Spinal cord (tissue), 3 donors: ENCODE measurements around the gene GRAP2.

DNA sequence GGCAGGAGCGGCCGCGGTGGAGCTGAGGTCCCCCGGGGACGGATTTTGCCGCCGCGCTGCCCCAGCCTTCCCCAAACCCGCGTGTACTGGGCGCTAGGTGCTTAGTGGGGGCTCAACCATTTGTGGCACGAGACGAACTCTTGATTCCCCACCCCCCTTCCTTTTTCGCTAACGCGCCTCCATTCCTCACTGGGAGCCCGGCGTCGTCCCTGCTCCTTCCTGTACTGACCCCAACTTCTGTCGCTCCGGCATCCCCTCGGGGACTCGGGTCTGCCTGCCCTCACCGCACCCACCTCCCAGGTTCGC, 793 bp upstream of the CBX7 start:
- PRO-cap = no peak
- RAMPAGE, long total RNA = no peak

DNA sequence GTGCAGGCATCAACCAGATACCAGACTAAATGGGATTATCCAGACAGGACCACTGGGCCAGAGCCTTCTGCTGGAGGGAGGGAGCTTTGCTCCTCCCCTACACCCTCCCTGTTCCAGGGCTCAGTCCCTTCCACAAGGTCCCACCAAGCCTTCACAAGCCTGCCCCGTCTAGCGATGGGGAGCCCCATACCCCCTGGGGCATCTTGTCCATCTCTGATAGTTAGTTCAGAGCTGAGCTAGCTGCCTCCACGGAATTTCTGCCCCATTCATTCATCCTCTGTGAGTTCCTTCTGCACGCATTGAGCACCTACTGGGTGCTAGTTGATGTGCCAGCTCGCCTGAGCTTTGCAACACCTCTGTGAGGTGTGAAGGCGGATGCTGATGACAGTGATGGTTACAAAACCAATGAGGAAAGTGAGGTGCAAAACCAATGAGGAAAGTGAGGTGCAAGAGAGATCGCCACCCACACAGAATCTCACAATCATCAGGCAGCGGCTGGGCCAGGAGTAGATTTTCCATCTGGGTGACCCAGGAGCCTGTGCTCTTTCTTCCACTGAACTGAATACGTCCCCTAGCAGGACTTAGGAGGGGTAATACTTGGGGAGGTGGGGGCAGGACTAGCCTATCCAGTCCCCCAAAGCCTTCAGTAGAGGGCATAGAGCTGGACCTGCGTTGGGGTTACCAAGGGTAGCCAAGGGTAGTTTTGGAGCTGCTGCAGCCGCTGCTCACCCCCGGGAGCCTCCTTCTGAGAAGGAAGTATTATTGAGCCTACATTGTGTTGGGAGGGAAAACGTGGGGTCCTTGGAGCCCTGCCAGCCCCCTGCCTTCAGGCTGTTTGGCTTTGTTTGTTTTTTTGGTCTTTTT, 21.5 kb upstream of the CBX7 start:
- PRO-cap = no peak
- RAMPAGE, long total RNA = no peak

DNA sequence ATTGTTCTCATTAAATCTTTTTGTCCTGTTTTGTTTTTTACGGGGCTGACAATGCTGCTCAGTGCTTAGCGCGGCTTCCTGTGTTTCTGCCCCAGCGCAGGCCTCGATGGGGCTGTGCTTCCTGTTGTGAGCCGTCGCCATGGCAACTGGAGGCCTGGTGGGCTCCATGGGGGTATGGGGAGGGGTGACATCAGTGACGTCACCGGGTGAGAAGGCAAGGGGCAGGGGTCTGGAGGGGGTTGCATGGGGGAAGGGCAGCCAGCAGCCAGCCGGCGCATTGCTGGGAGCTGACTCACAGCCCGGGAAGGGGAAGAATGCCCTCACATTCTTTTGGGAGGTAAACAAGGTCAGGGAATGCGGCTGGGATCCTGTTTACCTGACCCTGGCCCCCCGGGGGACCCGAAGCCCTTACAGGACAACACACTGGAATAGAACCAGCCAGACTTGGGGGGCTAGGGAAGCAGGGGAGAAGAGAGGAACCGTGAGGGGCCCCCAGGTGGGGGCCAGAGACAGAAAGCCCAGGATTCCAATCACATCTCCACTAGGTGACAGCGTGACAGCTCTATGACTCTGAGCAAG, 22.3 kb upstream of the CBX7 start:
- PRO-cap = no peak
- RAMPAGE, long total RNA = no peak

- PRO-cap = no peak
- RAMPAGE, long total RNA = no peak
Measured at GRCh38 chr22:39177827-39178240, 25.4 kb upstream of the CBX7 start.

DNA sequence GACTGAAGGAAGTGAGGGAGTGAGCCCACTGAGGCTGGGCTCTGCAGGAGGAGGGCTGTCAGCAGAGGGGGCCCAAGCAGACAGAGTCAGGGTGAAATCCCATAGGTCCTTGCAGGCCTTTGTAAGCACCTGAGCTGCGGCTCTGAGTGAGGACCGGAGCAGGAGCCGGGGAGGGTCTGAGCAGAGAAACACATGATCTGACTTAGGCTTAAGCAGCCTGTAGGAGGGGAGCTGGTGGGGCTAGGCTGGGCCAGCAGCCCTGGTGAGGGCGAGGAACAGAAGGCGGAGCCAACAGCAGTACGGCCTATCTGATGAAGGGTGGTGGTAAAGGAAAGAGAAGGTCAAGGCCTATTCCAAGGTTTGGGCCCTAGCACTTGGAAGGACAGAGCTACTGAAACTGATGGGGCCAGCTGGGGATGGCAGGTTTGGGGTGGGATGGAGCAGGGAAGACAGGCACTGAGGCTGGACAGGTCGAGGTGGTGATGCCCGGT, 27.0 kb upstream of the CBX7 start:
- PRO-cap = no peak
- RAMPAGE, long total RNA = no peak

DNA sequence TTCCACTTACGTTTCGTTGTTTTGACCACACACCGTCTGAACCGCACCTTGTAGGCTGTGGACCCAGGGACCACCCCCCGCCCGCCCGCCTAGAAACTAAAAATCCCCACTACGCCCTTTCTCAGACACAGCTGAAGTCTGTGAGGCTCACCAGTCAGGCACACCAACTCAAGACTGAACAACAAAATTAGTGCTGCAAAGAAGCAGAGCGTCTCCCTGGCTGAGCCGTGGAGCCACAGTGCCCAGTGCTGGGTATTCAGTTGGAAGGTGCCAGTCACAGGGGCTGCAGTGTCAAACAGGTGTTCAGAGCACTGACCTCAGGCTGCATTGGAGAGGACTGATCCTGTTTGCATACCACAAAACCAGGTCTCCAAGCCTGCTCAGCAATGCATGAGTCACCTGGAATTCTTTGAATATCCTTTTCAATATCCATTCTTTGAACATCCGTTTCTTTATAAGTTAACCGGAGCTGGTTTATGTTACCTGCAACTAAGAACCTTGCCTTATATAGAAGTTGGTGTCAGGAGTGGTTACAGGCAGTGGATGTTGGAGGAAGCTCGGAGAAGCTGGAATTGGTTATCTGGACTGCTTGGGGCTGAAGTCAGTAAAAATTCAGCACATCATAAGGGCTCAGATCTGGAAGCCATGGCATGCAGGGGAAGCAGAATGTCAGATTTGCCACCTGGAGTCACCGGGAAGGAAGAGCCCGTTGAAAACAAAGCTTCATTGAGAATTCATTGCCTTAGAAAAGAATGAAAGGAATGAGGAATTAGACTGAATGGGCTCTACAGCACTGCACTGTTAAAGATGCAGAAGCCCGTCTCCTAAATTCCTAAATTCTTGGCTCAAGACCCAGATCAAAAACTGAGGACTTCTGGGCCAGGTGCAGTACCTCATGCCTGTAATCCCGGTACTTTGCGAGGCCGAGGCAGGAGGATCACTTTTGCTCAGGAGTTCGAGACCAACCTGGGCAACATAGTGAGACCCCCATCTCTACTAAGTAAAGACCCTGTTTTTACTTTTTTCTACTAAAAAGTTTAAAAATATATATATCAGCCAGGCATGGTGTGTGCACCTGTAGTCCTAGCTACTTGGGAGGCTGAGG, 30.1 kb downstream of the PDGFB start:
- PRO-cap = no peak
- RAMPAGE, long total RNA = no peak

DNA sequence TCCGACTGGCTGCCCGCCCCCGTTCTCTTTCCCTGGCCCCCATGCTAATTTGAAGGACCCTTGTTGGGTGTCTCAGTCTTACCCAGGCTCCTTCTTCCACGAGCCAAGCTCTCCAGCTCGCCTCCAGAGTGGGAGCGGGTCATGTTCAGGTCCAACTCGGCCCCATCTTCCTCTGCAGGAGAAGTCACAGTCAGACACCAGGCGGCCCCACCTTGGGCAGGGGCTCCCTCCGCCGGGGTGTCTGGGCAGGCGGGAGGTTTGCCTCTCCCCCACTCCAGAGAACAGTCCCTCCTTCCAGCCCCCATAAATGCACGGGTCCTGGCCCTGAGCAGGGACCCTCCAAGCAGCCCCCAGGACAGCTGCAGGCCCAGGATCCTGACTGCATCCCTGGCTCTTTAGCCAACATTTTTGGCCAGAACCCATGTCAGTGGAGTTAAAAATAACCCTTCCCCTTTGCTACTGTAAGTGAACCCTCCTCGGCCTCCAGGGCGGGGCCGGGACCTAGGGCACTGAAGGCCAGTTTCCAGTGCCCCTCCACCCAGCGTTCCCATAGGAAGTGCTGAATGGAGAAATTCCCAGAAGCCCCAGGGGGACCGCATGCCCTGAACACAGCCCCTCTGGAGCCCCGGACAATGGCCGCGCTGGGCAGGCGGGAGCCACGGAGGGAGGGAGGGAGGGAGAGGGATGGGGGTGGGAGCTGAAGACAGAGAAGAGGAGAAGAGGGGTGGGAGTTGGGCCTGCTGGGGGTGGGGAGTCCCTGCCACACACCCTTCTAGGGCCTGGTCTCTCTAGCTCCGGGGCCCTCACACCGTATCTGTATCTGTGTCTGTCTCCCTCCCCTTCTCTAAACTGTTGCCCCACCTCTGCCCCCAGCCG, 11.2 kb downstream of the PDGFB start:
- PRO-cap = no peak
- RAMPAGE, long total RNA = no peak

DNA sequence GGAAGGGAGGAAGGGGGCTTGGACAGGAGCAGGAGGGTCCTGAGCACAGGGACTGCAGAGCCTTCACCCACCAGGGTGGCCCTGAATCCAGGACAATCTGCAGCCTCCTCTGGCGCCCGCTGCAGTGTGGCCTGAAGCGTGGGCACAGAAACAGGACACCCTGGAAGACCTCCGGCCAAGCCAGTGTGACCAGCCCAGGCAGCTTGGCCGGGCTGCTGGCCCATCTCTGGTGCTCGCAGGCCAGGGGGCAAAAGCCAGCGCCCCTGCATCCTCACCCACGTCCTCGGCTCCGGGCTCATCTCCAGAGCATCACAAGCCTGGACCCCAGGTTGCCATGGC, 9.2 kb upstream of the PDGFB start:
- PRO-cap = no peak
- RAMPAGE, long total RNA = no peak

DNA sequence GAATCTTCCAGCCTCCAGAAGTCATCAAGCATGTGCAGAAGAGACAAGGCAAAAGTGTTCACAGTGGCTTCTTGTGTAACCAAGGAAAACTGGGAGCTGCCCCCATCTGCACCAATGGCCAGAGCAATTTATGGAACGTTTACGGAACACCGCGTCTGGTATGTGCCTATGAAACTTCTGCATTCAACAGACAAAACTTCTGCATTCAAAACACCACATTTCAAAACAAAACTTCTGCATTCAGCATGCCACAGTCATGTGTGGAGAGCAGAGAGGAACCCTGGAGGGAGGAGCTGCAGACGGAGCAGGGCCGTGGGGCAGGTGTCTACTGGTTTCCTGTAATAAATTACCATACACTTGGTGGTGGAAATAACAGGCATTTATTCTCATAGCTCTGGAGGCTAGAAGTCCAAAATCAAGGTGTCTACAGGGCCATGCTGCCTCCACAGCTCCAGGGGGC, 32.3 kb downstream of the RPL3 start:
- PRO-cap = no peak
- RAMPAGE, long total RNA = no peak

- PRO-cap = no peak
- RAMPAGE, long total RNA = no peak
Measured at GRCh38 chr22:39361032-39361683, 11.4 kb downstream of the SYNGR1 start.

DNA sequence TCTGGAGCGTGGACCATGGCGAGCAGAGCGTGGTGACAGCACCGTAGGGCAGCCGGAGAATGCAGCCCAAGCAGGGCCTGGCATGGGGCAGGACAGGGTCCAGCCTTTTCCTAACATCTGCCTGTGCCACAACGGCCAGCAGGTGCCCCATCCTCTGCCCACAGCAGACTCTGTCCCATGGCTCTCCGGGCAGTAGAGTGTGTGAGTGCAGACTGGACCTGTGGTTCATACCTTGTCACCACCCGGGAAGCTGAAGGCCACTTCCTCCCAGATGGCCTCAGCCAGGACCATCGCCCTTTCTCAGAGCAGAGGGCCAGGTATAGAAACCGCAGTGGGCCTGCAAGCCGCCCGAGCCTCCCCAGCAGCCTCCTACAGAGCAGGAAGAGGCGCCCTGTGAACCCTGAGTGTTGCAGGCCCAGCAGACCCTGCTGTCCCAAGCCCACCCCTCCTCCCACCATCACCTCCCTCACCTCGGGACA, 26.6 kb upstream of the MGAT3 start:
- PRO-cap = no peak
- RAMPAGE, long total RNA = no peak

GRCh38 chr22:39457596-39458474, 1.0 kb downstream of the MGAT3 start:
- PRO-cap = no peak
- RAMPAGE, long total RNA = no peak

- PRO-cap = no peak
- RAMPAGE, long total RNA = no peak
Measured at GRCh38 chr22:39527480-39528214, 4.9 kb downstream of the RPS19BP1 start.

GRCh38 chr22:39900830-39901733, at the start of gene GRAP2:
Gene GRAP2 (plus strand): TSS chr22:39901084.
- PRO-cap = no peak
- RAMPAGE, long total RNA = no peak

DNA sequence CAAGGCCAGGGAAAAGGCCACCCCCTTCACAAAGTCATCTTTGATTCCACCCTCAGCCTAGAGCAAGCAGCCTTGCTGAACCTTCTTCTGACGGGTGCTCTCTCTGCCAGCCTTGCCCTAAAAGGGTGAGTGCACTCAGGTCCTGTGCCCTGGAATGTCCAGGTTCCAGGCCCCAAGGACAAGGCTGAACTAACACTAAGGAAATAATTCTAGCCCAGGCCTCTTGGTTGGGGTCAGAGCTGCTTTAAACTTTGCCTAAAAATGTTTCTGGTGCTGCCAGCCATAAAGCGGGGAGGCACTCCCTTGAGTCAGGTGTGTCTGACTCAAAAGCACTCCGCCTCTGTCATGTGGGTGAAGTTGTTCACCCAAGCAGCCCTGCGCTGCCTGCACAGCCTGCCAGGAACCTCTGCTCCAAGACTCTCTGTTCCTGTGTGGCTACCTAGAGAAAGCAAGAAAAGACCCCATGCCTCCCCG, 9.2 kb upstream of the FAM83F start:
- PRO-cap = no peak
- RAMPAGE, long total RNA = no peak

- PRO-cap = no peak
- RAMPAGE, long total RNA = no peak
Measured at GRCh38 chr22:40120194-40121297, 57.2 kb upstream of the TNRC6B start.

DNA sequence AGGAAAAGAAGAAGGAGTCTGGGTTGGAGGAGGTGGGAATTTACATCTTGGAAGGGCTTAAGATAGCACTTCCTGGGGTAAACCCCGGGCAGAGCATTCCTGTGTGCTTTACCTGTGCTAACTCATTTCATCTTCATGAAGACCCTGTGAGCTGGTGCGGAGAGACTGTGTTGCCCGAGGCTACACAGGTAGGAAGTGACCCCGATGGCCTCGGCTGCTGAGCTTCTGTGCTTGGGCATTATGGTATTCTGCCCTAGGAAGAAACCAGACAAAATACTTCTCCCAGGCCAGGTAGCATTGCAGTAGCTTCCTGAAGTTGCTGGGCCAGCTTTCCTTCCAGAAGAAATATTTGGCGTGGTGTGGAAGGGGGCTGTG, 16.4 kb downstream of the TNRC6B start:
- PRO-cap = no peak
- RAMPAGE, long total RNA = no peak

GRCh38 chr22:40210819-40211289, 33.1 kb downstream of the TNRC6B start:
- PRO-cap = no peak
- RAMPAGE, long total RNA = no peak

DNA sequence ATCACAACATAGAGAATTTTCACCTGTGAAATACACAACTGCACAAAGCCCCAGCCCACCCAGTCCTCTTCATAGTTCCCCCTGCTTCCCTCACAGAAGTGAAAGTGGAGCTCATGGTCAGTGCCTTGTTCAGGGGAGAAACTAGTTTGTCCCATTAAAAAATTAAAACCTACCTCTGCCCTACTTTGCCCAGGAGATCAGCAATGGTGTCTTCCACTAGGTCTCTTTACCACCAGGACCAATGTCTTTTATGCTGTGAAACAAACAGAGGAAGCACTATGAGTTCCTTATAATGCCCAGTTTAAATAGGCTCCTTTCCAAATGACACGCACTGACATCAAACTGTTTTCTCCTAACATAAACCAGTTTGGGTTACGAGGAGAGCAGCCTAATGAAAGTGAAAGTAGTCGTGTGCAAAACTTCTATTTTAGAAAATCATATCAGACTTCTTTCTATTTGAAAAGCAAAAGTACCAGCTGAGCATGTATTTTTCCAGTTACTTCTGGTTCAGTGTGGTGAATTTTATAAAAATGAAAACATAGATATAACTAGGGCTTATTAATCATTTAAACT, 69.9 kb upstream of the ADSL start:
- PRO-cap = no peak
- RAMPAGE, long total RNA = no peak

GRCh38 chr22:40338636-40339215, 7.6 kb upstream of the ADSL start:
- PRO-cap = no peak
- RAMPAGE, long total RNA = no peak